CD14-positive monocyte (primary cell): ENCODE measurements around a stretch of chr6.

GRCh38 chr6:89950981-89951961 is 57.0 kb downstream of the GJA10 start:
- CAGE, long polyA plus RNA: no peak

DNA sequence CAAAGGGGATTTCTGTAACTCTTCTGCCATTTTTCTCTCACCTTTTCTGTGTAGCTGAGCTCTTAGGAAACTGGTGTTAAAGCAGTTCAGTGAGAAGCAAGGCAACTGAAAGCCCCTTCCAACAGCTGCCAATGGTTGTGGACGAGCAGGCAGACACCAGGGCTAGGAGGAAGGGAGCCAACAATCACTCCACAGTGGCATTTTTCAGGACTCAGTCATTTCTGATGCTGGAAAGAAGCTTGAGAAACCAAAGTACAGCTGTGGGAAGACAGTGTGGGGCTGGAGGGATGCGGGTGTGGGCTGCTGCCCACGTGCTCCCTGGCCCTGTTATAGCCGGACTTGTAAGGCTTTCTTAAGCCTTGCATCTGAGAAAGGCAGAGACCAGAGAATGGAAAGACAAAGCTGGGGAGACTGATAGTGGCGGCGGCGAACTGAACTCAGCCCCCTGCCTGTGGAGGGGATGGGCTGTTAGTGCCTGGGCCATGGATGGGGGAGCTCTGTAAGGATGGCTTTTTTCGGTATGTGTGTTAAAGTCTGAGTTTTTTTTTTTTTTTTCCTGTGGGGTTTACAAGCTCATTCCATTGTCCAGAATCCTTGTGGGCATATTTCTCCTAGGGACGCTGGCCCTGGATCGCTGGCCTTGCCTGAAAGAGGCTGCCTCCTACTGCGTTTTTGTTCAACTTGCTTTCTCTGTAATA is 91.6 kb downstream of the GJA10 start:
- CAGE, long polyA plus RNA: no peak

DNA sequence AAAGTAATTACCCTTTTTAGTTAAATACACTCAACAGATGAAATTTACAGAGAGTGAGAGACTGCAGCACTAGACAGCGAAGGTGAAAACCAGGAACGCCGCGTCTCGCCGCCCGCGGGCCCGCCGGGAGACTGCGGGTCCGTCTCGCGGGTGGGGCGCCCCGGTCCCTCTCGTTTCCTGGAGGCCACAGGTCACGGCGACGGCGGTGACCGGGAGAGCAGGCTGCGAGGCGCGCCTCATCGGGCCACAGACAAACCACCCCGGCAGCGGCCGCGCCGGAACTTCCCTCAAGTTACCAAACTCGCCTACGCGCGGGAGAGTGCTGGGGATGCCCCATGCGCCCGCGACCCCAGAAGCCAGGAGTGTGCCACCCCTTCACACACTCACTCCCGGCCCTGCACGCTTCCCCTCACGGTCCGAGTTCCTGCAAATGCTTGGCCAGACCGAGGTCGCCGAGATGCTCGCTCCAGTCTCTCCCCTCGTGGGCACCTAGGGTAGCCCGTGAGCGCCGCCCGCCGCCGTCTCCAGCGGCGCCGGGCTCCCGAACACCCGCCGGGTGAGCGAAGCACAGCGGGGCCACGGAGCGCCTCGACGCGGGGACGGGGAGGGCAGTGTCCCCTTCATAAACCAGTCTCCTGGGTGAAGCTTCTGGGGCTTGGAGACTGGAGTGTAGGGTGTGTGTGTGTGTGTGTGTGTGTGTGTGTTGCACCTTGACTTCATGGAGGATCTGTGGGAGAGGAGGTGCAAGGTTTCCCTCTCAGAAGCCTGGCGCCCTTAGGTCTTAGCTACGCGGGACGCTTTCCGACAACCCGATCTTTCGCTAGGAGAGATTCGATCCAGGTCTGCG is 1.4 kb downstream of the BACH2 start:
- CAGE, long polyA plus RNA: no peak

GRCh38 chr6:90295828-90296614 is 622 bp downstream of the BACH2 start:
- CAGE, long polyA plus RNA: no peak

GRCh38 chr6:90479192-90479537 is 107.7 kb downstream of the MAP3K7 start:
- CAGE, long polyA plus RNA: no peak

DNA sequence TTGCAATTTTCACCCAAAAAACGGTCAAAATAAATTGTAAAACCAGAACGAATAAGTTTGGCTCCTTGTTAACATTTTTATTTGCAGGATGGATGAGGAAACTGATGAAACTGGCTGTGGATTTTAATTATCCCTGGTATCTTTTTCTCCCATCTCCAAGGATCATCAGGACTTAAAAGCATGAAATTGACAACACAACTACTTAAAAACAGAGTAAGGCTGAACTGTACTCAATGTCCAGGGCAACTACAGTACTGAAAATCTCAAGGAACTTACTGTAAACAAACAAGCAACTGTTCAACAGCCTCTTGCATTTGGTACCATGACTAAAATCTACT is 72.8 kb downstream of the MAP3K7 start:
- CAGE, long polyA plus RNA: no peak

DNA sequence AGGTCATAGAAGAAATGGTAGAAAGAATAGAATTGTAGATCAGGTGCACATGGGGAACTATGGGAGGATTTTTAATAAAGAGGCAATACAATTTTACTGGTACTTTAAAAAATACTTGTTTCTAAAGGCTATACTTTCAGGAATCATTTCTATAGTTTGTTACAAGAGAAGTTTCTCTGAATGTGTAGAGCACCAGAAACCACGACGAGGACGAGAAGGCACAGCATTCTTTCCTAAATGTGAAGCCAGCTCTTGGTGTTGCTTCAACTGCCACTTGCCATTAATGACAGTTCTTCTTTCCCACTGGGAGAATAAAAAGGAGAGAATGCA is 1300.1 kb downstream of the EPHA7 start:
- CAGE, long polyA plus RNA: no peak

DNA sequence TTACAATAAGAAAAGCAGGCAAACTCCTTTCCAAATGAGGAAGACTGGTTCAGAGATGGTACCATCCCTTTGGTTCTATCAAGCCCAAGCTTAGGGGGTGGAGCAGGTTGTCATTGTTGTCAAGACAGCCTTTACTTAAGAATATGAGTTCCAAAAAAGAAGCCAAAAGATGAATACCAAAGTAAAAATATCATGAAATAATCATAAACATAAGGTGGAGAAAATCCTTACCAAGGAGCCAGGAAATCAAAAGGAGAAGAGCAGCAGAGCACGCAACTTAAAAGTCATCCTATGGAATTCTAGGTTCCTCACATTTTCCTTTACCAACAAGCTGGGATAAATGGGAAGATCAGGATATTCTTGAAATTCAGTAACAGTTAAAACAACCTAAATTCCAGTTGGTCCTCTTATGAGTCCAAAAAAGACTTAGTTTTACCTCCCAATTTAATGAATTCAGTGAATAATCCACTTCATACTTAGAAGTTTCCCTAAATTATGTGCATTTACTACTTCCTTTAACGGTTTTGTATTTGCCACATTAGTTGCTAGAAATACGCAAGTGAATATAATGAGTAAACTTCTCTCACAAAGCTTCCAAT is 511.0 kb downstream of the EPHA7 start:
- CAGE, long polyA plus RNA: no peak

DNA sequence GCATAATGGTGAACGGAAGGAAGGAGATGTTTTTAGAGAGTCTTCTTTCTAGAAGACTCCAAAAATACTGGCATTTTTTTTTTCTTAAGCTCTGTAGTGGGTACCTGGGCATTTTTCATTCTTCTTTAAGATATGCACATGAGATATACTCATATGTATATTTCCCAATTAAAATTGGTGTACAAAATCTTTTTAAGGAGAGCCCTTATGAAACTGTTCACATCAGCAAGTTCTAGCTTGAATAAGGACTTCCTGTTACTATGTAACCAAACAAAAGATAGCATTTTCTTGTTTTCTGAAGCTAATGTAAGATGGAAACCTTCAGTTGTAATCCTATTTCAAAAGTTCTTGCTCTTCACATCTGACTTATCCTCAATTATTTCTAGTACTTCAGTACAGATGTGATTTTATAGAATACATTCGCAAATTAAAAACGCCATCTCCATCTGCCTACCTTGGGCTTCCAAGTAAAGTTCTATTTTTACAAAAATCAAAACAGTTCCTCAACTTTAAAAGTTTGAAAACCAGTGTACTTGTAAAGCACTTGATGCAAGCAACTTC is 616 bp upstream of the MANEA start:
- CAGE, long polyA plus RNA: no peak

DNA sequence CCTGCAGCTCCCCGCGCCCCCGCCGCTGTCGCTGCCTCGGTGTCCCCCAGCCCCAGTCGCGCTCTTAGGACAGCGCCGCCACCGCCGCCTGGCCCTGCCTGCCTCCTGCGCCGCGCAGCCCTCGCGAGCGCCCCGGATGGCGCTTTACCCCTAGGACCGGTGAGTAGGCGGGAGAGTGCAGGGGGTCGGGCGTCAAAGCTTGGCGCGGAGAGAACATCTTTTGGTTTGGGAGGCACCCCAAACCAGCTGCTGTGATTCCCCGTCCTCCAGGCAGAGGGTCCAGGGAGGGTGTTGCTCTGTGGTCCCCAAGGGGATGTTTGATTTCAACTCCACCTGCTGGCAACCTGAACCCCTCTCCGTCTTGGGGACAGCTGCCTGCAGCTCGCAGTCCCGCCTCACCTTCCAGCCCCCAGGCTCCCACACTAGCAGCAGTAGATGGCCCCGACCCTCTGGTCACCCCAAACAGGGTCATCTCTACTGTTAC is 322 bp downstream of the FUT9 start:
- CAGE, long polyA plus RNA: no peak

- CAGE, long polyA plus RNA: no peak
Measured at GRCh38 chr6:96601659-96602014, 38.7 kb downstream of the FHL5 start.

DNA sequence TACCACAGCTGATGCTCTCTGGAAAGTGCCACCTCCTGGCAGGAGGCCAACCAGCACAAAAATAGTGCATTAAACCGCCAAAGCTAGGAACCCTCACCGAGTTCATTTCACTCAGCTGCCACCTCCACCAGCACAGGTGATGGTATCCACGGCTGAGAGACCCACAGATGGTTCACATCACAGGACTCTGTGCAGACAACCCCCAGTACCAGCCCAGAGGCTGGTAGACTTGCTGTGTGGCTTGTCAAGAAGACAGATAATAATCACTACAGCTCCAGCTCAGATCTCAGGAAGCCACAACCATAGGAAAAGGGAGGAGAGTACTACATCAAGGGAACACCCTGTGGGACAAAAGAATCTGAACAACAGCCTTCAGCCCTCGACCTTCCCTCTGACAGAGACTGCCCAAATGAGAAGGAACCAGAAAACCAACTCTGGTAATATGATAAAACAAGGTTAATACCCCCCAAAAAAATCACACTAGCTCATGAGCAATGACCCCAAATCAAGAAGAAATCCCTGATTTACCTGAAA is 131.7 kb downstream of the FHL5 start:
- CAGE, long polyA plus RNA: no peak

- CAGE, long polyA plus RNA: no peak
Measured at GRCh38 chr6:97524807-97525266, 241.8 kb upstream of the MMS22L start.

GRCh38 chr6:99397406-99397868 is 3.4 kb upstream of the COQ3 start:
- CAGE, long polyA plus RNA: no peak

DNA sequence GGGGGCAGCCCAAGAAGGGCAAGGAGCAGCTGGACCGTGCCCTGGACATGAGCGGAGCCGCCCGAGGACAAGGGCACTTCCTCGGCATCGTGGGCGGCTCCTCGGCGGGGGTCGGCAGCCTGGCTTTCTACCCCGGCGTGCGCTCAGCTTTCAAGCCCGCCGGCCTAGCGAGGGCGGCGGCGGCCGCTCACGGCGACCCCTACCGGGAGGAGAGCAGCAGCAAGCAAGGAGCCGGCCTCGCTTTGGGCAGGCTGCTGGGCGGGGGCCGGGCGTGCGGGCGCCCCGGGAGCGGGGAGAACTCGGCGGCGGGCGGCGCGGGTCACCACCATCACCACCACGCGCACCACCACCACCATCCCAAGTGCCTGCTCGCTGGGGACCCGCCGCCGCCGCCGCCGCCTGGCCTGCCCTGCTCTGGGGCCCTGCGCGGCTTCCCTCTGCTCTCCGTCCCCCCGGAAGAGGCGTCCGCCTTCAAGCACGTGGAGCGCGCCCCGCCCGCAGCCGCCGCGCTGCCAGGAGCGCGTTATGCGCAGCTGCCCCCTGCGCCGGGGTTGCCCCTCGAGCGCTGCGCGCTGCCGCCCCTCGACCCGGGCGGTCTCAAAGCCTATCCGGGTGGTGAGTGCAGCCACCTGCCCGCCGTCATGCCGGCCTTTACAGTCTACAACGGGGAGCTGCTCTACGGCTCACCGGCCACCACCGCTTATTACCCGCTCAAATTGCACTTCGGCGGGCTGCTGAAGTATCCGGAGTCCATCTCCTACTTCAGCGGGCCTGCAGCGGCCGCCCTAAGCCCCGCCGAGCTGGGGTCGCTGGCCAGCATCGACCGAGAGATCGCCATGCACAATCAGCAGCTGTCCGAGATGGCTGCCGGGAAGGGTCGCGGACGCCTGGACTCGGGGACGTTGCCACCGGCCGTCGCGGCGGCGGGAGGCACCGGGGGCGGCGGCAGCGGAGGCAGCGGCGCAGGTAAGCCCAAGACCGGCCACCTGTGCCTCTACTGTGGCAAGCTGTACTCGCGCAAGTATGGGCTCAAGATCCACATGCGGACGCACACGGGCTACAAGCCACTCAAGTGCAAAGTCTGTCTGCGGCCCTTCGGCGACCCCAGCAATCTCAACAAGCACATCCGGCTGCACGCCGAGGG is 7.1 kb downstream of the PRDM13 start:
- CAGE, long polyA plus RNA: no peak

DNA sequence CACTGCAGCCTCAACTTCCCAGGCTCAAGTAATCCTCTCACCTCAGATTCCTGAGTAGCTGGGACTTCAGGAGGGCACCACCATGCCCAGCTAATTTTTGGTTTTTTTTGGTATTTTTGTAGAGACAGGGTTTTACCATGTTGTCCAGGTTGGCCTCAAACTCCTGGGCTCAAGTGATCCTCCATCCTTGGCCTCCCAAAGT is 11.1 kb downstream of the MCHR2 start:
- CAGE, long polyA plus RNA: no peak

- CAGE, long polyA plus RNA: no peak
Measured at GRCh38 chr6:100228399-100229332, 234.6 kb upstream of the MCHR2 start.

GRCh38 chr6:100484491-100485081 is 19.9 kb upstream of the SIM1 start:
- CAGE, long polyA plus RNA: no peak

DNA sequence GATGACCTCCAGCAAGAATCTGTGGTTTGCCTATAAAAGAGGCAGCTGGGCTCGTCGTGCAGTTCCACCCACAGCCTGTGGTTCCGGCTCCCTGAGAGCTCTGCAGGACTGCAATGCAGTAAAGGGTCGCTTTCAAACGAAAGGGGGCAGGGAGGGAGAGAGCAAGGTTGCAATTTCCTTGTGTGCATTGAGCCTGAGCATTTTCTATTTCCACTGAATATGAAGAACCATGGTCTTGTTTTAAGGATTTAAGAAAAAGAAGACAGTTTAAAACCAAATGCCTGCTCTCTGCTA is 236.6 kb downstream of the HACE1 start:
- CAGE, long polyA plus RNA: no peak

GRCh38 chr6:104956129-104956412 is 836 bp upstream of the LIN28B start:
- CAGE, long polyA plus RNA: no peak